Epithelial cell of proximal tubule (primary cell): ENCODE measurements around the gene XAGE3.

- RAMPAGE, long total RNA, result no peak
- RRBS, result no CpG with 5 or more reads among the region's 9 CpGs
Measured at GRCh38 chrX:52867971-52868180, at the start of gene XAGE3. XAGE3 (minus strand) TSS chrX:52868083.

DNA sequence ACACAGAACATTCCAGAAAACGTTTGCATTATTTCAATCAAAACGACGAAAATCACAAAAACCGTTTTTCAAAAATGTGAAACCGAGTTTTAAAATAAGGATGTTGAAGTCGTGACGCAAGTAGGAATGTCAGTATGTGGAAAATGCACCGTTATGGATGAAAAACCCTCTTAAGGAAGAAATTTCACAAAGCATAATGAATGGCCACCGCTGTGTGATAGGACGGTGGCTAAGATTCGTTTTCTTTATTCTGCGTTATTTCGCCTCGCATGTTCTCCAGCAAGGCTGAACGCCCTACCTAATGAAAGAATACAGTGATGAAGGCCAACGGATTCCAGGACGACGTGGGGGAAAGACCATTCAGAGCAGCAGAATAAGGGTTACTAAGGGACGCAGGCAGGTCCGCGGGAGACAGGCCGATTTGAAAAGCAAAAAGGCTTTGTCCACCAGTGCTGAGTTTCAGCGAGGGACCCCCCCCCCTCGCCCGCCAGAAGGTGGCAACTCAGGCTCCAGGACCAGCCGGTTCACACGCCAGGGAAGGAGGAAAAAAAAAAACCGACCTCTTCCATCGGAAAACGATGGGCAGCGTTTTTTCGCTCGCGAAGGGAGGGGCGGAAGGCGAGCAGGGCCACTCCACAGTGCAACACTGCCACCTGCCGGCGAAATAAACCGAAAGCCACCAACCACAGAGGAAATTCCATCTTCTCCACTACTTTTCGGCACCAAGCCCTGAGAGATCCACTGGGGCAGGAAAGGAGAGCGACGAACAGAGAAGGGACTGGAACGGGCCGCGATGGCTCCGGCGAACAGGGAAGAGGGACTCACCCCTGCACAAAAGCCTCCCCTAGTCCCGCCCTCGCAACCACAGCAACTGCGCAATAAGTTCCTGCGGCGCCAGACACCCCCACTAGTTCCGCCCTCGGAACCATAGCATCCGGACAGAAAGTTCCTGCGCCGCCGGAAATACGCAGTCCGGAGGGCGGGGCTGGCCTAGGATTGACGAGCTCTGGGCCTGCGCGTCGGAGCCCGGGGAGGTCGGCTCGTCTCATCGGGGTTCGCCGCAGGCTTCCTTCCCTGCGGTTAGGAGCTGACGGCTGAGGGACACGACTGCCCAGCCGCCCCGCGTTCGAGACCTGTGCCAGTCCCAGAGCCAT lies 23.7 kb downstream of the FAM156A start:
- RAMPAGE, long total RNA, result no peak
- RRBS, result no CpG with 5 or more reads among the region's 78 CpGs

GRCh38 chrX:52983209-52983710 lies 24.9 kb upstream of the FAM156A start:
- RAMPAGE, long total RNA, result no peak
- RRBS, result no CpG with 5 or more reads among the region's 1 CpG

GRCh38 chrX:53000577-53001336 lies 42.4 kb upstream of the FAM156A start:
- RAMPAGE, long total RNA, result no peak
- RRBS, result no CpG with 5 or more reads among the region's 31 CpGs

DNA sequence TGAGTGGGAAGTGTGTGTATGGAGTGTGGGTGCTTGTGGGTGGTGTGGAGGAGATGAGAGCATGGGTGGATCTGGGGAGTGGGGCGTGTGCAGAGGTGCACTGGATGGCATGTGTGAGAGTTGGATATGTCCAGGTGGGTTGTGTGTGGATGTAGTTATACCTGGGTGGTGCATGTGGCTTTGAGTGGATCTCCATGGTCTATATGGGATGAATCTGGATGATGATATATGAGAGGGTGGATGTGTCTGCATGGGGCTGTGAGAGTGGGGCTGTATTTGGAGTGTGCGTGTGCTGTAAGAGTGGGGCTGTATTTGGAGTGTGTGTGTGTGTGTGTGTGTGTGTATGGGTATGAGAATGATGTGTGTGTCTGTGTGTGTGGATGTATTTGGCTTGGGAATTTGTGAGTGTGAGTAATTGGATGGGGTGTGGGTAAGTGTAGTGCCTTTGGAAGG lies 7.0 kb downstream of the GPR173 start:
- RAMPAGE, long total RNA, result no peak
- RRBS, result no CpG with 5 or more reads among the region's 2 CpGs

DNA sequence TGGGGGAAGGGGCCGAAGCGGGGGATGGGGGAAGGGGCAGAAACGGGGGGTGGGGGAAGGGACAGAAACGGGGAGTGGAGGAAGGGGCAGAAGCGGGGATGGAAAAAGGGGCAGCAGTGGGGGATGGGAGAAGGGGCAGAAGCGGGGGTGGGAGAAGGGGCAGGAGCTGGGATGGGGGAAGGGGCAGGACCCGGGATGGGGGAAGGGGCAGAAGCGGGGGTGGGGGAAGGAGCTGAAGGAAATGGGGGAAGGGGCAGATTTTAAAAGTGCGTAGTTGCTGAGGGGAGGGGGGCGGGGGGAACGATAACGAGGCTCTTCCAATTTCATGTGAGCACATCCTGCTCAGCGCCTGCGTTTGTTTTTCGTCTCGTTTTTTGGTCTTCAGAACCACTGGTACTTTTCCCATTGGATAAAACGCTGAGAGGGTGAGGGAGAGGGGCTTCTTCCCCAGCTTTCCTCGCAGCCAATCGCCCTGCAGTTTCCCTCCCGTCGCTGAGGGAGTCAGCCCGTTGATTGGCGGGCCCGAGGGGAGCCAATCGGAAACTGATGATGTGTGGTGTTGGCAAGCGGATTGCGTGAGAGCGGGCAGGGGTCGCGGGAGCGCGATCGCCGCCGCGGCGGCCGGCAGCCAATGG lies 408 bp upstream of the TSPYL2 start:
- RAMPAGE, long total RNA, result no peak
- RRBS, result no CpG with 5 or more reads among the region's 38 CpGs

- RAMPAGE, long total RNA, result no peak
- RRBS, result 0% methylated on average over 4 of the region's 62 CpGs
Measured at GRCh38 chrX:53082469-53083344, 540 bp downstream of the TSPYL2 start.

DNA sequence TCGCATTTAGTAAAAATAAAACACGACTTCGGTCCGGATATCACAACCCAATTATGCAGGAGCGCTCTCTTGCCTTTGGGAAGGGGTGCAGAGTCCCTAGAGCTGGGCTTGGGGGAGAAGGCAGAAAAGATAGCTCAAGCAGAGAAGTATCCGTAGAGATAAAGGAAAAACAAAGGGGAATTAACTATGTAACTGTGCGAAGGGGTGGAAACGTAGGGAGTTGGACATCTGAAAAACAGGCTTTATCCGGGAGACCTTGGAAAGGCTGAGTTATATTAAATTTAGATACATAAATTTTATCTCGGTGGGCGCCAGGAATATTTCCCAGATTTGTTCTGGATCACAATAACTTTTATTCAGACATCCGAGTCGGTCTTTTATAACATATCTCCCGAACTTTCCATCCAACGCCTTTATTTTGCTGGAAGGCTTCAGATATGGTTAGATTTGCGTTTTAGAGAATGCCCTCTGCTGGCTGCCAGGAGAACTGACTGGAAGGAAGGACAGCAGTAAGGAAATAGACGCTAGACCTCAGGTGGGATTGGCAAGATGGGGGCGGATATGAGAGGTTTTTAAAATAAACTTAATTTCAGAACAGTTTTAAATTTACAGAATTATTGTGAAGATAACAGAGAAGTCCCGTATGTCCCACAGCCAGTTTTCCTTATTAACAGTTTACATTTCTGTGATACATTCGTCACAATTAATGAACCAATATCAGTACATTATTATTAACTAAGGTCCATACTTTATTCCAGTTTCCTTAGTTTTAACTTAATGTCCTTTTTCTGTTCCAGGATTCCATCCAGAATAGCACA lies 4.8 kb upstream of the KANTR start:
- RAMPAGE, long total RNA, result no peak
- RRBS, result no CpG with 5 or more reads among the region's 20 CpGs

GRCh38 chrX:53290336-53290801 lies 30.8 kb downstream of the IQSEC2 start:
- RAMPAGE, long total RNA, result no peak
- RRBS, result no CpG with 5 or more reads among the region's 6 CpGs

GRCh38 chrX:53405744-53406166 lies 16.7 kb downstream of the SMC1A start:
- RAMPAGE, long total RNA, result no peak
- RRBS, result no CpG with 5 or more reads among the region's 5 CpGs

- RAMPAGE, long total RNA, result no peak
- RRBS, result no CpG with 5 or more reads among the region's 10 CpGs
Measured at GRCh38 chrX:53535893-53536935, 102.0 kb upstream of the HSD17B10 start.

DNA sequence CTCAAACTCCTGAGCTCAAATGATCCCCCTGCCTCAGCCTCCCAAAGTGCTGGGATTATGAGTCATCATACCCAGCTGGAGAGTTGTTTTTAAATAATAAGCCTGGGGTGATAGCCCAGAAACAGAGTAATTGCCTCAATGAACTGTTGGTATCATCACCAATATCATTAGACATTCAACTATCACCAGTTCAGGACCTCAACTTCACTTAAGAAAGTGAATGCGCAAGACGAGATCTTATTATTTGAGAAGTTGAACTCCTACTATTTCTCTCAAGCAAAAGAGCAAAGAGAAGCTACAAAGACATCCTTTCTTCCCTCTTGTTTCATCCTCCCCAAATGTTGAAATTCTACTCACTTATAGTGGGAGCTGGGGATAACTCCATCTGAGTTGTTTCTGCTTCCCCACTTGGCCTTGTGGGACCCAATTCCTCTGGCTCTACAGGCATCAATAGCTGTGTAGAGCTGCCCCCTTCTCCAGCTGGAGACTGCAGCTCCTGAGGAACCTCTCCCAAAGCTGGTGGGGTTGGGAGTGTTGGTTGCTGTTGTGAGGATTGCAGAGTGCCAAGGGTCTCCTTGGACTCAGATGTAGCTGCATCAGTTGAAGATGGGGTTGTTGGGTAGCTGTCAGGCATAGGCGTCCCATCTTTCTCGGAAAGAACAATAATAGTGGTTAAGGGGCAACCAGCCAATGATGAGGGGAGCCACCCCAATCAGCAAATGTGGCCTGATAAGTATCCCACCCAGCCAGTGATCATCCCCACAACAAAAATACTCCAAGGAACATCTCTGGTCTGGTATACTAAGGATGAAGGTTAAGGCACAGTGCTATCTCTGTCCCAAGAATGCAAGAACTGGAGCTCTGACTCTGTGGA lies 120.3 kb upstream of the HSD17B10 start:
- RAMPAGE, long total RNA, result no peak
- RRBS, result no CpG with 5 or more reads among the region's 4 CpGs

GRCh38 chrX:53603108-53603673 lies 83.3 kb downstream of the HUWE1 start:
- RAMPAGE, long total RNA, result no peak
- RRBS, result no CpG with 5 or more reads among the region's 7 CpGs

- RAMPAGE, long total RNA, result no peak
- RRBS, result no CpG with 5 or more reads among the region's 2 CpGs
Measured at GRCh38 chrX:53658810-53659056, 27.8 kb downstream of the HUWE1 start.

- RAMPAGE, long total RNA, result no peak
- RRBS, result no CpG with 5 or more reads among the region's 5 CpGs
Measured at GRCh38 chrX:53714410-53715339, 28.2 kb upstream of the HUWE1 start.

- RAMPAGE, long total RNA, result no peak
- RRBS, result no CpG with 5 or more reads among the region's 6 CpGs
Measured at GRCh38 chrX:53993425-53994116, 50.7 kb downstream of the PHF8 start.

DNA sequence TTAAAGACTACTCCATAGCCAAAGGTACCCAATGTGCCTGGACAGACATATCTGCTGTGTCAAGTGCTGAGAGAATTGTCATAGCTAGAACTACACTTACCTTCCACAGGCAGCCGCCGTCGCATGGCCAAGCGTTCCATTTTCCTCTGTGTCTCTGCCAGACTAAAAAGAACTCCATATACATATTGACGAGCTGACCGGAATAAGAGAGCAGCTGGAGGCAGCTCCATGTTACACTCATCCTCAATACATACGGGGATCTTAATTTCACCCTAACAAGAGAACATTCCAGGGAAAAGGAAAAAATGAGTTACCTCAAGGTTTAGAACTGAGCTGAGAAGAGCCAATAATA lies 50.5 kb downstream of the FAM120C start:
- RAMPAGE, long total RNA, result no peak
- RRBS, result no CpG with 5 or more reads among the region's 7 CpGs

GRCh38 chrX:54721379-54721909 lies 76.6 kb downstream of the ITIH6 start:
- RAMPAGE, long total RNA, result no peak
- RRBS, result no CpG with 5 or more reads among the region's 5 CpGs

DNA sequence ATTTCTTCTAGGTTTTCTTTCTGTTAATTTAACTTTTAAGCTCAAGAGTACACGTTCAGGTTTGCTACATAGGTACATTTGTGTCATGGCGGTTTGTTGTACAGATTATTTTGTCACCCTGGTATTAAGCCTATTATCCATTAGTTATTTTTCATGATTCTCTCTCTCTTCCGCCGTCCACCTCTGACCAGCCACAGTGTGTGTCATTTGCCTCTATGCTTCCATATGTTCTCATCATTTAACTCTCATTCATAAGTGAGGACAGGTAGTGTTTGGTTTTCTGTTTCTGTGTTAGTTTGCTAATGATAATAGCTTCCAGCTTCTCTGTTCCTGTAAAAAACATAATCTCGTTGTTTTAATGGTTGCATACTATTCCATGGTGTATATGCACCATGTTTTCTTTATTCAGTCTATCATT lies 26.8 kb downstream of the MAGED2 start:
- RAMPAGE, long total RNA, result no peak
- RRBS, result no CpG with 5 or more reads among the region's 5 CpGs

DNA sequence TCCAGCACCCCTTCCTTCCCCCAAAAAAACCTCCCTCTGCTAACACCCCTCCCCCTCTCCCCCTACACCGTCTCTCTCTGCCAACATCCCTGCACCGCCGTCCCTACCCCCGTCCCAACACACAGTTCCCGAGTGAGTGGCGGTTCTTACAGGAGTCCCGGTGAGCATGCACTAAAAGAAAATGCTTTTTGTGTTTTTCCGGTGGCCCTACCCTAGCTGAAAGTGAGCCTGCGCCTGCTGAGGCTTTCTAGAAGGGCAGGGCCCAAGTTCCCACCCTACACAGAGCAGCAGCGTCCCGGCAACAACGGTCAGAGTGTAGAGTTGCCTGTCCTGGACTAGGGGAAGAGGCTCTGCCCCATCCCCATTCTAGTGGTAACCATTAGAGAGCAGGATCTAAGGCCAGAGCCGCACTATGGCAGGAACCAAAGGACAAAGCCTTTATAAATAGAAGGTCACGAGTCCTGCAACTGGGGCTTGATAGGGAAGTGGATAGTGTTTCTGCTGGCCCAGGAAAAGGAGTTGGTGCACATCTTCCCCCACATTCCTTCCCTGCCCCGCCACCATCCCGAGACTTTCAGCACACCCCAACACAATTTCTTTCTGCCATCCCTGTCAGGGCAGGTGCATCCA lies 78.0 kb upstream of the PAGE3 start:
- RAMPAGE, long total RNA, result no peak
- RRBS, result 49% methylated on average over 5 of the region's 16 CpGs